Upper lobe of left lung (tissue), 5 donors: ENCODE results near the genes DCAF12L1, UTP14A and STK26.

- PRO-cap, 2 experiments: peak in 1 of 2 experiments; most common plus-strand start chrX:125204506 (in 1); most common minus-strand start chrX:125204312 (in 1)
- RAMPAGE, long total RNA, 4 experiments: start-site peak on the minus strand in 2 of 4 experiments, at chrX:125204307-125204399 at its widest, 18 to 35 reads per replicate
Observed at GRCh38 chrX:125203553-125204658, 115.8 kb upstream of the TEX13C start.

DNA sequence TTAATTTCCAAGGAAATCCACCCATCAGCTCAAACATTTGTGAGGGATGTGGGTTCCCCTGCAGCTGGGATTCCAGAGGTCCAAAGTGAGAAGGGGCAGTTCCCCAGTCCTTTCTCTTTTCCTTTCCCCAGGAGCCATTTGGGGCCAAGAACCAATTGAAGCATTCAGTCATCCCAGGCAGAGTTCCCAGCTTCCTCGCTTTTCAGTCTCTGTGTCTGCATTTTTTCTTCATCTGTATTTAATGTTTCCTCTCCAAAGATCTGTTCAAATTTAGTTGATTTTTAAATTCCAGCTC, 267.5 kb downstream of the DCAF12L2 start:
- PRO-cap, 2 experiments: no peak in any of the 2 experiments
- RAMPAGE, long total RNA, 4 experiments: no peak in any of the 4 experiments

GRCh38 chrX:126110067-126110310, 56.1 kb downstream of the DCAF12L2 start:
- PRO-cap, 2 experiments: no peak in any of the 2 experiments
- RAMPAGE, long total RNA, 4 experiments: no peak in any of the 4 experiments

GRCh38 chrX:126552706-126553251, at the start of gene DCAF12L1:
Gene DCAF12L1, minus strand, starts transcription at chrX:126552814.
- PRO-cap, 2 experiments: no peak in any of the 2 experiments
- RAMPAGE, long total RNA, 4 experiments: no peak in any of the 4 experiments

- PRO-cap, 2 experiments: no peak in any of the 2 experiments
- RAMPAGE, long total RNA, 4 experiments: no peak in any of the 4 experiments
Observed at GRCh38 chrX:129091017-129091629, 432.2 kb downstream of the SMARCA1 start.

DNA sequence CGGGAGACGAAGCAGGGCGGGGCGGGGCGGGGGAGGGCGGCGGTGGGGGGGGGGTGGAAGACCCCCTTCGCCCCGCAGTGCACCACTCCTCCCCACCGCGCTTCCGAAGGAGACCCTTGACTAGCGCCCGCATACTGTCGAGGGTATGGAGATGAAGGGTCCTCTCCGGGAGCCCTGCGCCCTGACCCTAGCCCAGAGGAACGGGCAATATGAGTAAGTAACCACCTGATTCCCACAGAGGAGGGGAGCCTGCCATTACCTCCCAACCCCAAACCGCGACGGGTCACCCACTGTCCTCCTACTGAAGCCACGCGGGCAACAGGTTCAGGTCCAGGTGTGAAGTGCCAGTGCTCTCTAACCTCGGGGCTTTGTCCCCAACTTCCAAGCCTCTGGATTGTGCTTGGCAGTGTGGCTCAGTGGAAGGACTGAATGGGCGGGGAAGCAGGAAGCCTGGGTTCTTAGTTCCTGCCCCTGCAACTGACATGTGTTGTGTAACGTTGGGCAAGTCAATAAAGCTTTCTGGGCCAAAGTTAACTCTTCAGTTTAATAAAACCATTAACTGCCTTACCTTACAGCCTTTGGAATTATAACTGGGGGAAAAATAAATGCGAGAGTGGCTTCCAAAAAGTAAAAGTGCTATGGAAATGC, 676 bp downstream of the OCRL start:
- PRO-cap, 2 experiments: no peak in any of the 2 experiments
- RAMPAGE, long total RNA, 4 experiments: no peak in any of the 4 experiments

GRCh38 chrX:129793318-129794126, 13.8 kb downstream of the SASH3 start:
- PRO-cap, 2 experiments: no peak in any of the 2 experiments
- RAMPAGE, long total RNA, 4 experiments: no peak in any of the 4 experiments

GRCh38 chrX:129905551-129906318, at the start of gene UTP14A:
Gene UTP14A, plus strand, starts transcription at chrX:129906164.
- PRO-cap, 2 experiments: peak in 2 of 2 experiments; most common plus-strand start chrX:129906182 (in 1); most common minus-strand start chrX:129906041 (in 2)
- RAMPAGE, long total RNA, 4 experiments: start-site peak on the plus strand in 4 of 4 experiments, at chrX:129906116-129906193 at its widest, 25 to 202 reads per replicate; start-site peak on the minus strand in 1 of 4 experiments, at chrX:129906043-129906082 at its widest, 5 reads per replicate

DNA sequence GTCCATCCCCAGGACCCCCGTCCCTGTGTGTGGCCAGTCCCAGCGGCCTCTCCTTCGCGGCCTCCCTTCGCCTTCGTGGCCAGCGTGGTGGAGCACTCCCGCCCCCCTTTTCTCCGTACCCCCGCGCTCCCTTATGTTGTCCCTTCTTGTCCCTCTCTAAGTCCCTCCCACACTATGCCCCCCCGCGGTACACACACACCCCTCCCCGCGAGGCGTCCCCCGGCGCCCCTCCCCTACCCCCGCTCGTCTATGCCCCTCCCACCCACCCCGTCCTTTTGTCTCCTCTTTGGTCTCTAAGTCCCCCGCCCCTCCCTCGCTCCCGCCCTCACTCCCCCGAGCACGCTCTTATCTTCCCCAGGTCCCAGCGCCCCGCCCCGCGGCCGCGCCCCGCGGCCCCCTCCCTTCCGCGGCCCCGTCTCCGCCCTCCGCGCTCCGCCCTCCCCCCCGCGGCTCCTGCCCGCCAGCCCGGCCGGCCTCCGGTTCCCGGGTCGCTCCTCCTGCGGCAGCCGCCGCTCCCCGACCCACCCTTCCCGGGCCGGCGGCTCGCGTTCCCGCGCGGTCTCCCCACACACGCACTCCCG, 26.2 kb downstream of the UTP14A start:
- PRO-cap, 2 experiments: peak in 2 of 2 experiments; most common plus-strand start position 357 of the sequence (in 1); most common minus-strand start position 158 of the sequence (in 1)
- RAMPAGE, long total RNA, 4 experiments: no peak in any of the 4 experiments

GRCh38 chrX:130059992-130061143, 49.9 kb downstream of the ELF4 start:
- PRO-cap, 2 experiments: peak in 1 of 2 experiments; most common plus-strand start chrX:130060743 (in 1)
- RAMPAGE, long total RNA, 4 experiments: no peak in any of the 4 experiments

GRCh38 chrX:130064137-130064538, 46.2 kb downstream of the ELF4 start:
- PRO-cap, 2 experiments: no peak in any of the 2 experiments
- RAMPAGE, long total RNA, 4 experiments: no peak in any of the 4 experiments

GRCh38 chrX:130095324-130096116, 14.8 kb downstream of the ELF4 start:
- PRO-cap, 2 experiments: no peak in any of the 2 experiments
- RAMPAGE, long total RNA, 4 experiments: no peak in any of the 4 experiments

DNA sequence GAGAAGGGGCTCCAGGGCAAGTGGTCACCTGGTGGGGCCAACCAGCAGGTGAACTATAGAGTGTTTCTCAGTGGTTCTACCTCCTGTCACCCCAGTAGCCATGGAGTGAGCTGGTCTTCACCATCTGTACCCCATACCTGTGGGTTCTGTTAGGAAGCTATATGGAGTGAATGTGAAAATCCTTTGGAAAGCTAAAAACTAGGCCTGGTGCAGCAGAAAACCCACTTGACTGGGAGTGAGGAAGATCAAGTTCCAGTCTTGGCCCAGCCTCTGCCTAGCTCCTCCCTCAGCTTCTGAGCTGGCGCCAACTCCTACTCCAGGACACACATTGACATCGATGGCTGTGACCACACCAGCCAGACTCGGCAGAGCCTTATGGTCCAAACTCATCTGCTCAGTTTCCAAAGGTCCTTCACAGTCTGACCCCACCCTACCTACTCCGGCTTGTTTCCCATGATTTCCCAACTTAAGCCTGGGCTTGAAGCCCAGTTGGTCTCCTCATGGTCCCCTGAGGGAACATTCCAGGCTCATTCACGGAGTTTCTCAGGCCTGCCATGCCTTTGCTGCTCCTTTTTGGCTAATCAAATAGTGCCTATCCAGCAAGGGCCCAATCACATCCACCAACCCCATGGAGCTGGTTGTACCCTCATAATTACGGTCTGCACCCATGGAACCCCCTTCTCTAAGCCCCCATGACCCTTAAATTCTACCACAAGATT, 10.2 kb downstream of the ELF4 start:
- PRO-cap, 2 experiments: peak in 1 of 2 experiments; most common plus-strand start position 333 of the sequence (in 1); most common minus-strand start position 441 of the sequence (in 1)
- RAMPAGE, long total RNA, 4 experiments: no peak in any of the 4 experiments

- PRO-cap, 2 experiments: no peak in any of the 2 experiments
- RAMPAGE, long total RNA, 4 experiments: no peak in any of the 4 experiments
Observed at GRCh38 chrX:130895459-130895658, 7.7 kb downstream of the ENOX2 start.

GRCh38 chrX:132022645-132023423, at the start of gene STK26:
Gene STK26, plus strand, starts transcription at chrX:132023302.
- PRO-cap, 2 experiments: peak in 2 of 2 experiments; most common plus-strand start chrX:132023276 (in 1); most common minus-strand start chrX:132023140 (in 2)
- RAMPAGE, long total RNA, 4 experiments: start-site peak on the plus strand in 4 of 4 experiments, at chrX:132023252-132023336 at its widest, 21 to 123 reads per replicate

DNA sequence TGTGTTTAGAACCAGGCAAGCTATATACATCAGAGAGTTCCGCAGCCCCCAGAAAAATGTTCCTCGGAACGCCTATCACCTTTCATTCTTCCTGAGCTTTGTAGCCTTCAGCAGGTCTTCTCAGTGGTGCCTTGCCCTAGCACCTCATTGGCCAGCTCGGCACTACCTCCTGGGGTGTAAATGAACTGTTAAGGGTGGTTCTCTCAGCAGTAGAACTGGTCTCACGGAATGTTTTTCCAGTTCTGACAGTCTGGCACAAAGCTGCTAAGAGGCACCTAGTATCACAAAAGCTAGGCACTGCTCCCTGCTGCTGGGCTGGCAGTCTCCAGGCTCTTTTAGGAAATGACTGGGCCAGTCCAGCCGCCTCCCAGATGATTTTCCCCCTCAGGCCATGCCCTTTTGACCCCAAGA, 8.1 kb downstream of the FRMD7 start:
- PRO-cap, 2 experiments: no peak in any of the 2 experiments
- RAMPAGE, long total RNA, 4 experiments: no peak in any of the 4 experiments

- PRO-cap, 2 experiments: no peak in any of the 2 experiments
- RAMPAGE, long total RNA, 4 experiments: no peak in any of the 4 experiments
Observed at GRCh38 chrX:133413497-133413782, 1.8 kb downstream of the GPC4 start.

DNA sequence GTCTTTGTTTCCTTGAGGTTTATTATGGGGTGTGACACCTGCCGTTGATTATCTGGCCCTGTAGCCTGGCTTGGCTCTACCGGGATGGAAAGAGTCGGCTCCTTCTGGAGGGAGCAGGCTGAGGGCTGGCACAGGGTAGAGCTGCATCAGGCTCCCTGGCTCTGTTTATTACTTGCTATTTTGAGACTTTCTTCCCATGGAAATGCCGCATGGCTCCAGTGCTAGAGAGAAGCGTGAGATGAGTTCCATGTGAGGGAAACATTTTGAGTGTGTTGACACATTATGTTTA, 80.7 kb upstream of the GPC4 start:
- PRO-cap, 2 experiments: no peak in any of the 2 experiments
- RAMPAGE, long total RNA, 4 experiments: no peak in any of the 4 experiments

DNA sequence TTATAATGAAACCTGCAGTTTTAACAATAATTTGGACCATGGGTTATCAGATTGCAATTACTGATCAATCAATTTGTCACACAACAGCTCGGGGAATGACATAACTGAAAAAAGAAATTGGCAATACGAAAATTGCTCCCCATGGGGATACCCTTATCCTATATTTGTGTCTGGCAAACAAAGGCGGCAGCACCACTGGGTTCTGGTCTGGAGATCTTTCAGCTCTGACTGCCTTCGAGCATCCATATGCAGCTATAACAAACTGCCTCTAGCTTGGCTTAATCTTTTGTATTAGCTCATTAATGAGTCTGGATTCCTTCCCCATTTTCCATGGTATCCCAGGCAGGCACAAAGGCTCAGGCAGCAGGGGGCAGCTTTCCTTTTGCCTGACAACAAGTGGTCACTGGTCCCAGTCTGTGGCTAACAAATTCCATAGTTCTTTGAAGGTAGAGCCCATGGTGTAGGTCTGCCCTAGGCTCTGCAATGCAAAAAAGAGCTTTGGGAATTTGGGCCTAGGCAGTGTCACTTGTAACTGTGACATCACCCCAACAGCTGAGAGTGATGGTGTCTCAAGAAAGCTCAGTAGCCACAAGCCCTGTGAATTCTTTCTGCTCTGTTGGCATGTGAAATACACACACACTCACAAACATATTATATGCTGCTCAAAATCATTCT, 234.3 kb upstream of the GPC4 start:
- PRO-cap, 2 experiments: no peak in any of the 2 experiments
- RAMPAGE, long total RNA, 4 experiments: no peak in any of the 4 experiments

- PRO-cap, 2 experiments: peak in 1 of 2 experiments; most common minus-strand start chrX:134039193 (in 1)
- RAMPAGE, long total RNA, 4 experiments: no peak in any of the 4 experiments
Observed at GRCh38 chrX:134038940-134039333, 53.5 kb upstream of the GPC3 start.